Jurkat, Clone E6-1 (cell line): Measurements from ENCODE around the genes SOX13 and RBBP5.

DNA sequence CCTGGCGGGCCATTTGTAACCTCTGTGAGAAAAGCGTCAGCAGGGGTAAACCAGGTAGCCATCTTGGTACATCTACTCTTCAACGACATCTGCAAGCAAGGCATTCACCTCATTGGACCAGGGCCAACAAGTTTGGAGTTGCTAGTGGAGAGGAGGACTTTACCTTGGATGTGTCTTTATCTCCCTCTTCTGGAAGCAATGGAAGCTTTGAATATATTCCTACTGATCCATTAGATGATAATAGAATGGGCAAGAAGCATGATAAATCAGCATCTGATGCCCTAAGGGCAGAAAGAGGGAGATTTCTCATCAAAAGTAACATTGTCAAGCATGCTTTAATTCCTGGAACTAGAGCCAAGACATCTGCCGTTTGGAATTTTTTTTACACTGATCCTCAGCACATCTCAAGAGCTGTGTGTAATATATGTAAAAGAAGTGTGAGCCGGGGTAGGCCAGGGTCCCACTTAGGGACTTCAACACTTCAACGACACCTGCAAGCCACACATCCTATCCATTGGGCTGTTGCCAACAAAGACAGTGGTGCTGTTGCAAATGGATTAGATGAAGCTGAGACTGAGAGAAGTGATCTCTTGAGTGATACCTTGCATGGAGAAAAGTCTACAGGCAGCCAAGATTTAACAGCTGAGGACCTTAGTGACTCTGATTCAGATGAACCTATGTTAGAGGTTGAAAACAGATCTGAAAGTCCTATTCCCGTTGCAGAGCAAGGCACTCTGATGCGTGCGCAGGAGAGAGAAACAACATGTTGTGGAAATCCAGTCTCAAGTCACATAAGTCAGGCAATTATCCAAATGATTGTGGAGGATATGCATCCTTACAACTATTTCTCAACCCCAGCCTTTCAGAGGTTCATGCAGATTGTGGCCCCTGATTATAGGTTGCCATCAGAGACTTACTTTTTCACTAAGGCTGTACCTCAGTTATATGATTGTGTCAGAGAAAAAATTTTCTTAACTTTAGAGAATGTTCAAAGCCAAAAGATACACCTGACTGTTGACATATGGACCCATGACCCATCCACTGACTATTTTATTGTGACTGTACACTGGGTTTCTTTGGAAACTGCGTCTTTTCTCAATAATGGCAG, 2.9 kb downstream of the ZBED6 start:
- RRBS: no CpG with 5 or more reads among the region's 10 CpGs

DNA sequence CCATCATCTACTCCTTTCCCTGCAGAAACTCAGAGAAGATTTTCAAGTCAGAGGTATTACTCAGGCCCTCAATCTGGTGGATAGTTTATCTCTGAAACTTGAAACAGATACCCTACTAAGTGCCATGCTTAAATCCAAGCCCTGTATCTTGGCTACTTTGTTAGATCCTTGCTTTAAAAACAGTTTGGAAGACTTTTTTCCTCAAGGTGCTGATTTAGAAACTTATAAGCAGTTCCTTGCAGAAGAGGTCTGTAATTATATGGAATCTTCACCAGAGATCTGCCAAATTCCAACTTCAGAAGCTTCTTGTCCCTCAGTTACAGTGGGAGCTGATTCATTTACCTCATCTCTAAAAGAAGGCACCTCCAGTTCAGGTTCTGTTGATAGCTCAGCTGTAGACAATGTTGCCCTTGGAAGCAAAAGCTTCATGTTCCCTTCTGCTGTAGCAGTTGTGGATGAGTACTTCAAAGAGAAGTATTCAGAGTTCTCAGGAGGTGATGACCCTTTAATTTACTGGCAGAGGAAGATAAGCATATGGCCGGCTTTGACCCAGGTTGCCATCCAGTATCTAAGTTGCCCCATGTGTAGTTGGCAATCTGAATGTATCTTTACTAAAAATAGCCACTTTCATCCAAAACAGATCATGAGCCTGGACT, 4.4 kb downstream of the ZBED6 start:
- RRBS: no CpG with 5 or more reads among the region's 1 CpG

DNA sequence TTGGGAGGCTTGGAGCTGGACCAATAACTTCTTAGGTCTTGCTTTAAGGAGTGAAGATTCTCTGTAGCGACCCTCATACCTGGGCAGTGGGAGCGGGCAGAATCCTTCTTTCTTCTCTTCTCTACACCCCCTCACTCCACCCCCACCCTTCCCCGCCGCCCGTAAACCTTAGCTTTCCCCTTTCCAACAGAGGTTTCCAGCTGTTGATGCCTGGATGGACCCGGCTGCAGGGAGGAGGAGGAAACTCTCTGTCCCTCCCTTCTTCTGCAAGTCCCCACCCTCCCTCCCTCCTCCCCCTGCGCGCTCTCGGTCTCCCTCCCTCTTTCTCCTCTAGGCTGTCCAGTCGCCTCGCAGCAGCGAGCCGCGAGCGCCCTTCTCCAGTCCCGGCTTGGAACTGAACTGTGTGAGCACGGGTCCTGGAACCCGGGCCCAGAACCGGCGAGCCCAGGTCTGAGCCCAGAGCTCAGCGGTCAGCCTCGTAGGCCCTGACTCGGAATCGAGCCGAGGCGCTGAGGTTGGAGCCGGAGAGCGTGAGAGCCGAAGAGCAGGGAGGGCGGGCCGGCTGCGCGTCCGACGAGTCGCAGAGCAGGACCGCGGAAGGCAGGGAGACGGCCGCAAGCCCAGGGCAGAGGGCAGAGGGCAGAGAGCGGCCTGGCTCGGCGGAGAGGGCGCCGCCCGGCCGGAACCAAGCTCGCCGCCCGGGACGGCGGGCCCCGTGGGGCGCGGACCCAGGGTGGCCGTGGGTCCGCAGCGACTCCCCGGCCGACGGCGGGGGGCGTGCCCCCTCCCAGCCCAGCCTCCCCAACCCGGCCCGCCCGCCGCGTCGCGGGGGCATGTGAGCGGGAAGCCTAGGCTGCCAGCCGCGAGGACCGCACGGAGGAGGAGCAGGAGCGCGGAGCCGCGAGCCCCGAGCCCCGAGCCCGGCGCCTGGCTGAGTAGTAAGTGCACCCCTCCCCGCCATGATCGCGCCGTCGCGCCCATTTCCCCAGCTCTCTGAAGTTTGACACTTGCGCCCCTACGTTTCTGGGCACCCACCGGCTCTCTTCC, at the start of gene SOX13:
TSS of gene SOX13 (plus strand) at position 342 of the 1,047 bp plus-strand sequence.
- RRBS: 10% methylated on average over 26 of the region's 92 CpGs

- RRBS: no CpG with 5 or more reads among the region's 32 CpGs
These were observed 879 bp downstream of the SOX13 start for GRCh38 chr1:204073821-204074166.

DNA sequence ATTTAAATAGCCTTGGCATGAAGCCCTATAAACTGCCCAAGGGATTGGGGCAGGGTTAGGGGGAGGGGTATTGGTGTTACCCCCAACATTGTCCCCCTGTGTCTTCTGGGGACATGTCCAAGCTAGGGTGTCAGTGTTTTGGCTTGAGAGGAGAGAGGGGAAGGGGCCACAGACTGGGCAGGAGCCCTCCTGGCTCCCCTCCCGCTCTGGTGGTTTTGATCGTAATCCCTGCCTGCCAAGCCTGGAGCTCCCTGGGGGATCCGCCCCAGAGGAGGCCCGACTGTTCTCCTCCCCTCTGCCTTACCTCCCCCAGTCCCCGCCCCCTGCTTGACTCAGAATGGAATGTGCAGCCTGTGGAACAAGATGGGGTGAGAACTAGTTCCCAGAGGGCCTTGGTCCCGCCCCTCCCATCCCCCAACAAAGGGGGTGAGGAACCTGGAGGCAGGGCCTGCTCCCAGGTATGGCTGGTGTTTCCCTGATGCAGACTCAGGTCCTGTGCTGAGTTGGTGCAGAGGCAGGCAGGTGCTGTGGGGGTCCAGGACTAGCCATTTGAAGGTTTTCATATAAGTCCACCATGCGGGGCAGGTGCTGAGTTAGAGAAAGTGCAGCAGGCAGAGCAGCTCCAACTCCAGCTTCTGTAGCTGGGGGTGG, 7.4 kb downstream of the SOX13 start:
- RRBS: no CpG with 5 or more reads among the region's 7 CpGs

- RRBS: no CpG with 5 or more reads among the region's 10 CpGs
These were observed 29.2 kb downstream of the ETNK2 start for GRCh38 chr1:204122467-204123234.

DNA sequence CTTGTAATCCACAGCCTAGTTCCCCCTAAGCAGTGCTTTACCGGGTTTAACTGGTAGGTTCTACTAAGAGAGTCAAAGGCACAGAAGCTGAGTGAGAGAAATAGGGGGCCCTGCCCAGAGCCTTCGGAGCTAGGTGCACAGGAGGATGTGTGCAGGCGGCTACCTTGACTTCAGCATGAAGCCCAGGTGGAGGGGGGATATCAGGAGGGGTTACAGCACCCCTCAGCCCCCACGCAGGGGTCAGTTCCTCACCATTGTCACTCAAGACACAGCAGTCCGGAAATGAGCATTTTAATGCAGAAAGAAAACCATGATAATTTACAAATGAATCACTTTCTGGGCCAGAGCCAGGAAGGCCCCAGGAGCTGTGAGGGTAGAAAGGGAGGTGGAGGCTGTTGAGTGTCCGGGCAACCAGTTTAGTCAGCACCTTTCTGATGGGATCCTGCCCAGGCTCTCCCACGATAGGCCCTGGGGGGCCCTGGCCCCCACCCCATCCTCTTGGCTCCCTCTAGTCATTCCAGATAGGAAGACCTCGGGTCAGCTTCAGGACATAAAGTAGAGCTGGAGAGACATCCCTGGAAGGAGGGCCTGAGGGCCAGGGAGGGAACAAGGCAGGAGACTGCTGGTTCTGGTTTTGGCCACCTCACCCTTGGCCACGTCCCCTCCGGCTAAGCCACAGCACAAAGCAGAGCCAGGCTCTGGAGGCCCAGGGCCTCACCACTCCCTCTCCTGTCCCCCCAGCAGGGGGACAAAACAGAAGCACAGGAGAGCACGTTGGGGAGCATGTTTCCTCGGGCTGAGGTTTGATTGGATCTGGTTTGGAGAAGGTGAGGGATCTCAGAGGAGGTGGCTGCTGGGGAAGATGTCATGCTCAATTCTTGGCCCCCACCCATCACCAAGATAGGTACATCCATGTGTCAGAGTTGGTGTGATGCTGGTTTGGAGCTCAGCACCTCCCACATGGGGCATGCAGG, 20.8 kb downstream of the ETNK2 start:
- RRBS: no CpG with 5 or more reads among the region's 12 CpGs

GRCh38 chr1:204287437-204288841, 71.8 kb downstream of the PLEKHA6 start:
- RRBS: no CpG with 5 or more reads among the region's 18 CpGs

DNA sequence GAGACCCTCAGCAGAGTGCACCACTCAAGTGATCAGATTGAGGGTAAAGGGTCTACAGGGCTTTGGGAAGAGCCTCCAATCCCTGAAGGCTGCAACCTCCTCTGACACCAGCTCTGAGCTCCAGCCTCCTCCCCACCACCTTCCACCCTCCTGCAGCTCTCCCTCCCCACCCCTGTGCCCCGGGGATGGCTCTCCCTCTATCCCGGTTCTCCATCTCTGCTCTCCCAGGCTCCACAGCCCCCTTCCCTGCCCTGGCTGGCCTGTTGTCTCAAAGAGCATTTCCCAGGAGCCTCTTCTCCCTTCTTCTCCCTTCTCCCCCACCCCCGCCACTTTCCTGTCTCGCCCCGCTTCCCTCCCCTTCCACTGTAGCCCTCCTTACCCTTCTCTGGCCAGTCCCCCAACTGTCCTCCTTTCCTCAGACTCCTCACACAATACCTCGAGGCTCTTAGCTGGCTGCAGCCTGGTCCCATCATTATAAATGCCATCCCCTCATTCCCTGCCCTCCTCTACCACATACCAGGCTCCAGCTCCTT, 1.1 kb downstream of the PLEKHA6 start:
- RRBS: no CpG with 5 or more reads among the region's 6 CpGs

GRCh38 chr1:204495161-204495771, 661 bp upstream of the PIK3C2B start:
- RRBS: no CpG with 5 or more reads among the region's 13 CpGs

- RRBS: no CpG with 5 or more reads among the region's 31 CpGs
These were observed 9.9 kb upstream of the MDM4 start for GRCh38 chr1:204505978-204506976.

DNA sequence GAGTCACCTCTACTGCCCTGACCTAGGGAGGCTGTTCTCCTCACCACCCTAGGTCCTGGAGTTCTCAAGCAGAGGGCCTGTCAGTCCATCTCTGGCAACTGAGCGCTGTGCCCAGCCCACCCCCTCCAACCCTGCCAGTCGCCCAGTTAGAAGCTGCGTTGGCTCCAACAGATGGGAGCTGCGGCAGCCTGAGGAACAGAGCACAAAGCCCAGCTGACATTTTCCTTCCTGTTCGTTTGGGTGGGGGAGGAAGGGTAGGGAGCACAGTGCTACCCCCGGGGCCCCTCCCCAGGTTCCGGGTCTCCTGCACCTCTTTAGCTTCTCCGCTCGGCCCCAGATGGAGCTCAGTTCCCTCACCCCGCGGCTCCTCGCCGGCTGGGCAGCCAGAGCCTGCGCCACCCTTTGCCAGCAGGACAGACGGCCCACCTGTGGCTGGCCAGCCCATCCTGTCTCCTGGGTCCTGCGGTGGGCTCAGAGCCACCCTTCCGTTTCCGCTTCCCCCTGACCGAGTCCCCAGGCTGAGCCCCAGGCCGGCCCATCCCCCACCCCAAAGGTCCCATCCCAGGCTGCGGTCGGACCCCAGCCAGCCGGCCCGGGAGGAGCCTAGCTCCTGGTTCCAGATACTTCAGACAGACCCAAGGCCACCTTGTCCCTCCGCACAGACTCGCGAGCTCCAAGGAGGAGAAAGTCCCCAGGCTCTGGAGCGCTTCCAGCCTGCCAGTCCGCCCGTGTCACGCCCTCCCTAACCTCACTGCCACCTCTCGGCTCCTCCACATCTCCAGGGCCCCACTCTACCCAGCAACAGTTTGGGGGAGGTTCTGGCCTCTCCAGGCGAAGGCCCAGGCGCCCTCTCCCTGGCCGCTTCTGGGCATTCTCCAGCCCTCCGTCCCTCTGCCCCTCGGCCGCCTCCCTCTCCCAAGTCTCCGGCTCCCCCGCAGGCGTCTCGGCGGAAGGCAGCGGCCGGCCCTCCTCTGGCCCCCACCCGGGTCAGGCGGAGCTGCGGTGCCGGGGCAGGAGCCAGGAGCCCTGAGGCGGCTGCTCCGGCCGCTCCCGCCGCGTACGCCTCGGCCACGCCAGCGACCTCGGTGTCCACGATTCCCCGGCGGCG, 1.0 kb downstream of the LRRN2 start:
- RRBS: 61% methylated on average over 24 of the region's 64 CpGs

DNA sequence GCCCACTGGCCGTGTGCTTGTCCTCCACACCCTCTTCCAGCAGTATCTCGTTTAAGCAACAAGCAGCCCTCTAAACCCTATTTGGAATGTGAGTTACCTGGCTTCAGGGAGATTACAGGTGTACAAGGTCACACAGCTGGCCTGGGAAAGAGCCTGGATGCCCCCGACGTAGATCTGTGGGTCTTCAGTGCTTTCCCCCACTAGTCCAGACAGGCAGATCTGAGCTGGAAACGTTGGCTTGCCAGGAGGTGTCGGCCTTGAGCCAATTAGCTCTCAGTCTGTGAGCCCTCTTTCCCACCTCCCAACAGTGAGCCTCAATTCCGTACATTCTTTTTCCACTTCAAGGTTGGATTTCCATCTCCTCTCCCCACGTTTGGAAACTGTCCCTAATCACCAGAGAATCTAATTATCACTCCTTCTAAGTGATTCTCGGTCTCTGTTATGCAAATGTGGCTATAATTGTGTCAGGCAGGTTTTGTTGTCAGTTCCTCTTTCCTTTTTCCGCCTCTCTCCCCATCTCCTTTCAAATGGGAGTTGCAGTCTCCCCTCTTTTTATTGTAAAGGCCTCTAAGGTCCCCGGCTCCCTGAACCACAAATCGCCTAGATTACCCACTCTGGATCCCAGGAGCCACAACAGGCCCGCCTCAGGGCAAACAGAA, 29.3 kb upstream of the LRRN2 start:
- RRBS: no CpG with 5 or more reads among the region's 13 CpGs

- RRBS: no CpG with 5 or more reads among the region's 3 CpGs
These were observed 7.0 kb upstream of the NFASC start for GRCh38 chr1:204821476-204821805.

DNA sequence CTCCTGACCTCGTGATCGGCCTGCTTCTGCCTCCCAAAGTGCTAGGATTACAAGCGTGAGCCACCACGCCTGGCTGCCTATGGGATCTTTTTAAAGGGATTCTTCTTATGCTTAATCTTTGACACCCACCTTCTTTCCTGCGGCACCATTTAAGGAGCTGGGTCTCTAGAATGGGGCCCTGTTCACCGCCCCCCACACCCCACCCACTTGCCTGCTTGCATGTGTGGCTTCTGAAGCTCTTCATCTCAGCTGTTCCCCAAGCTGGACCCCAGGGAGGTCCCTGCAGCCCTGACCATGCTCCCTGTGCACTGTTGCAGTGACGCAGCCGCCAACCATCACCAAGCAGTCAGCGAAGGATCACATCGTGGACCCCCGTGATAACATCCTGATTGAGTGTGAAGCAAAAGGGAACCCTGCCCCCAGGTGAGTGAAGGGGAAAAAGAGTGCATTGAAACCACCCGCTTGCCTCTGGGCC, 91.3 kb upstream of the CNTN2 start:
- RRBS: no CpG with 5 or more reads among the region's 12 CpGs

GRCh38 chr1:204990534-204991097, 52.4 kb upstream of the CNTN2 start:
- RRBS: no CpG with 5 or more reads among the region's 5 CpGs

- RRBS: no CpG with 5 or more reads among the region's 31 CpGs
These were observed at the start of gene RBBP5 for GRCh38 chr1:205121276-205122164. TSS of gene RBBP5 (minus strand) at chr1:205121978.

DNA sequence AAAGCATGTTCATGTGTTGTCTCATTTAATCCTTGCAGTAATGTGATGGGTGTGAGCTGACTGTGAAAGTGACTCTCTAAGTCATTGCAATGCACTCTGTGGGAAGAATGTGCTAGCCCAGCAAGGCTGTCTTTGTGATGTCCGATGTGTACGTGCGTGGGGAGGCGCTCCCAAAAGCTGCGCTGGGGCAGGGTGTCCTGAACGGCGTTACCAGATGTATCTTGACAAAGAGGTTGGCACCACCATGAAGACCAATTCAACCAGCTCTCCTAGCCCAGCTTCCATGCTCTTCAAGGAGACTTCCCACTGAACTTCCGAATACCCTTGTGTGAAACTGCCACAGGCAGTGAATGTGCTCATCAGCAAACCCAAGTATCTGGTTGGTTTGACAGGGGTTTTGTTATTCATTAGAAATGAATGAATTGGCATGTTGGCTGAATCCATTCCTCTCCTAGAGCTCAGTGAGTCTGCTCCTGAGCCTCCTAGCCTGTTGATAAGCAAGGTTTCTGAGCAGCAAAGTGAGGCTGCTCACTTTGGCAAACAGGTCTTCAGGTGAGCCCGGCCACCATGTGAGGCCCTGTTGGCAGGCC, 28.0 kb downstream of the NUAK2 start:
- RRBS: no CpG with 5 or more reads among the region's 9 CpGs

DNA sequence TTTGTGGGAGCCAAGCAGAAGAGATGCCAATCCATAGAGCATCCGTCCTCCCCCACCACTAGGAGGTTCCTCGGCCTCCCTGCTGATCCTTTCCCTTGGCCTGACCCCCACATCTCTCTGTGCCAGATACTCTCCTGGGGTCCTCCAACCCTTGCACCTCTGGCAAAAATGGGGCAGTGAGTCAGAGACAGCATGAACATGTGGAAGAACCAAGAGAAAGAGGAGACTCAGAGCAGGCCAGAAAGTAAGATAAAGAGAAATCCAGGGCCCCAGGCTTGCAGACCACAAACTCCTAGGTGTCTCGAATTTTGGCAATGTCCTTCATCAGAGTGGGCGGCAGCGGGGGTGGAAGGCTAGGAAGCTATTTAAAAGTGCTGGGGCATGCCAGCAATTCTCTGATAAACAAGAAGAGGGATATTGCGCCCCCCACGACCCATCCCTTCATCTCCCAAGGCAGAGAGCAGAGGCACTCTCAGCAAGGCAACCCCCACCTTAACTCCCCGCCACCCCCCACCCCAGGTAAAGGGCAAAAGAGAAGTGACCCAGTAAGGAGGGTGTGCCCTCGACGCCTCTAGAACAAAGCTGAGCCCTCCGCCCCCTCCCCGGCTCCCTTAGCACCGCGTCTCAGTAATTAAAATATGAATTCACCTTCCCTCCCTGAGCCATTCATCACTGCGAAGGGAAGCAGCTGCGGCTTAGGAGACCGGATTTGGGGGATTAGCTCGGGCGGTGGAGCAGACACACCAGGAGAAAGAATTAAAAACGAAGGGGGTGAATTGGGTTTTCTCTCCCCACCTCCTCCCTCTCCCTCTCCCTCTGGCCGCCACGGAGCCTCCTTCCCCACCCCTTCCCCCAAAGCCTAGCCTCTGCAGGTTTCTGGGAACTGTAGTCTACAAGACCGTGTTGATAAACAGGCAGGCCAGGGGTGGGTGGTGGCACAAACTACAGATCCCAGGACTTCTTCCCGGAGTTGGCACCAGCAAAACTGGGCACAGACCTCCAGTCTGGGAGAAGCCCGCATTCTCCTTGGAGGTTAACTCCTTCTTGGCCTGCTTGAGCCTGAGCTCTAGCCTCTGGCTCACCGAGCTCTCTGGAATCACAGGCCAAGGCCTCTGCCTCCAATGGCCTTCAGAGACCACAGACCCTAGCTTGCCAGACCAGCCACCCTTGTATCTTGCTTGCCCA, 11.1 kb downstream of the BLACAT1 start:
- RRBS: no CpG with 5 or more reads among the region's 26 CpGs